Measurements from ENCODE around the genes CD274, UHRF2 and PTPRD.

DNA sequence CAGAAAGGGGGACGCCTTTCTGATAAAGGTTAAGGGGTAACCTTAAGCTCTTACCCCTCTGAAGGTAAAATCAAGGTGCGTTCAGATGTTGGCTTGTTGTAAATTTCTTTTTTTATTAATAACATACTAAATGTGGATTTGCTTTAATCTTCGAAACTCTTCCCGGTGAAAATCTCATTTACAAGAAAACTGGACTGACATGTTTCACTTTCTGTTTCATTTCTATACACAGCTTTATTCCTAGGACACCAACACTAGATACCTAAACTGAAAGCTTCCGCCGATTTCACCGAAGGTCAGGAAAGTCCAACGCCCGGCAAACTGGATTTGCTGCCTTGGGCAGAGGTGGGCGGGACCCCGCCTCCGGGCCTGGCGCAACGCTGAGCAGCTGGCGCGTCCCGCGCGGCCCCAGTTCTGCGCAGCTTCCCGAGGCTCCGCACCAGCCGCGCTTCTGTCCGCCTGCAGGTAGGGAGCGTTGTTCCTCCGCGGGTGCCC is at the start of gene CD274:
TSS of gene CD274 (plus strand) at position 411 of the 495 bp plus-strand sequence.
- PRO-cap, 3 experiments, result peak in 3 of 3 experiments; most common plus-strand start position 411 of the sequence (in 3); most common minus-strand start position 269 of the sequence (in 1)
- RAMPAGE, long total RNA, result no peak
- RRBS, 2 experiments, result 3 to 4% methylated on average over 4 to 5 of the region's 28 CpGs

- PRO-cap, 3 experiments, result no peak in any of the 3 experiments
- RAMPAGE, long total RNA, result no peak
- RRBS, 2 experiments, result no CpG with 5 or more reads among the region's 2 CpGs
Observed at GRCh38 chr9:5512992-5513385, 2.7 kb downstream of the PDCD1LG2 start.

GRCh38 chr9:5586168-5586646 is 42.7 kb upstream of the RIC1 start:
- PRO-cap, 3 experiments, result no peak in any of the 3 experiments
- RAMPAGE, long total RNA, result no peak
- RRBS, 2 experiments, result no CpG with 5 or more reads among the region's 1 CpG

DNA sequence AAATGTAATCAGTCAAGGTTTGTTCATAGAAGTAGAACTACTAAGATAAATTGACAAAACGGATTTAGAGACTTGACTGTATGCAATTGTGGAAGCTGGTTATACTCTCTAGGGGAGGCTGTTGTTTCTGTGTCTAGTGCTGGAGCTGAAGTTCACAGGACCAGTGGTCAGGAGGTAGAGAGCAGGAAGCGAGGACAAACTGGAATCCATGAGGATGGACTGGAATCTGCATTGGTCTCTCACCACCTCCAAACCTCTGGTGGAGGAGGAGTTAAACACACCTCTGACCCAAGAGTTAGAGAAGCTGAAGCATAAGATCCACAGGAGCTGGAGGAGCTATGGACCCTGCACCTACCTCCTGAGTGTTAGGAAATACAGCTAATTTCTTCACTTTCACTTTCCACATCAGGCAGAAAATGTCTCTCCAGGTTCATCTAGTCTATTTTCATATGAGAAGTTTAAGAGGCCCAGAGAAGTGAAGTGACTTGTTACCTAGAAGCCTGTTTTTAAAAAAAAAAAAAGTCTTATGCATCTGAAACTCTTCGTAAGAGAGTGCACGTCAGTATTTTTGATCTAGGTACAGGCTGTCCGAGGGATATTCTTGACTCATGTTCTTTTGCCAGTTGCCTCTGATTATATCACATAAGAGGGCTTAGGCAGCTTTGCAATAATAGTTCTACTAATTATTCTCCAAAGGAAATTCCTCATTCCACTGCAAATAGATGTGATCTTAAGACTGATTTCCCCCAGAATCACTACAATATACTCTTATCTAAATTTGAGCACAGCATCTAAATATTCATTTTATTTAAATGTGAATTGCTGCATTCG is 20.1 kb upstream of the RIC1 start:
- PRO-cap, 3 experiments, result no peak in any of the 3 experiments
- RAMPAGE, long total RNA, result no peak
- RRBS, 2 experiments, result no CpG with 5 or more reads among the region's 6 CpGs

- PRO-cap, 3 experiments, result no peak in any of the 3 experiments
- RAMPAGE, long total RNA, result no peak
- RRBS, 2 experiments, result no CpG with 5 or more reads among the region's 2 CpGs
Observed at GRCh38 chr9:5775693-5776122, 57.2 kb downstream of the ERMP1 start.

- PRO-cap, 3 experiments, result no peak in any of the 3 experiments
- RAMPAGE, long total RNA, result no peak
- RRBS, 2 experiments, result no CpG with 5 or more reads among the region's 2 CpGs
Observed at GRCh38 chr9:5823872-5824071, 9.1 kb downstream of the ERMP1 start.

GRCh38 chr9:5843569-5844371 is 10.9 kb upstream of the ERMP1 start:
- PRO-cap, 3 experiments, result no peak in any of the 3 experiments
- RAMPAGE, long total RNA, result no peak
- RRBS, 2 experiments, result 28 to 30% methylated on average over 2 of the region's 11 CpGs

GRCh38 chr9:6412871-6413889 is at the start of gene UHRF2:
Gene UHRF2, plus strand, starts transcription at chr9:6413199.
- PRO-cap, 3 experiments, result peak in 3 of 3 experiments; most common plus-strand start chr9:6413271 (in 2); most common minus-strand start chr9:6412980 (in 2)
- RAMPAGE, long total RNA, result no peak
- RRBS, 2 experiments, result 1 to 2% methylated on average over 44 of the region's 114 CpGs

GRCh38 chr9:6497858-6498609 is 85.0 kb downstream of the UHRF2 start:
- PRO-cap, 3 experiments, result no peak in any of the 3 experiments
- RAMPAGE, long total RNA, result no peak
- RRBS, 2 experiments, result no CpG with 5 or more reads among the region's 4 CpGs

- PRO-cap, 3 experiments, result no peak in any of the 3 experiments
- RAMPAGE, long total RNA, result no peak
- RRBS, 2 experiments, result no CpG with 5 or more reads among the region's 6 CpGs
Observed at GRCh38 chr9:6672032-6672711, 26.6 kb upstream of the GLDC start.

DNA sequence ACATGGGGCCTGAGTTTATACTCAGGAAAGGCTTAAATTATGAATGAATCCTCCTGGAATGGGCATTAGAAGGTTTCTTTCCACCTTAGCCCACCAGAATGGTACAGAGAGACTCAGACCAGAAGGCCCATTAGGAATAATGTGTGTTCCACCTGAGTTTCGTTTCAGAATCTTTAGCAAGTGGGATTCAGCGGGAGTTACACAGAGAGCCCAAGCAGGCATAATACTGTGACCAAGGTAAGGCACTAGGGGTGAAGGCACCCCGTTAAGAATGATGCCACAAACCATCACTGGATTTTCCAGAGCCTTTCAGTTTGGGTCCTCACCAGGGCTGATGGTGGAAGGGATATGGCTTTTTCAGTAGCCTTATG is 324.4 kb downstream of the KDM4C start:
- PRO-cap, 3 experiments, result no peak in any of the 3 experiments
- RAMPAGE, long total RNA, result no peak
- RRBS, 2 experiments, result no CpG with 5 or more reads among the region's 3 CpGs

DNA sequence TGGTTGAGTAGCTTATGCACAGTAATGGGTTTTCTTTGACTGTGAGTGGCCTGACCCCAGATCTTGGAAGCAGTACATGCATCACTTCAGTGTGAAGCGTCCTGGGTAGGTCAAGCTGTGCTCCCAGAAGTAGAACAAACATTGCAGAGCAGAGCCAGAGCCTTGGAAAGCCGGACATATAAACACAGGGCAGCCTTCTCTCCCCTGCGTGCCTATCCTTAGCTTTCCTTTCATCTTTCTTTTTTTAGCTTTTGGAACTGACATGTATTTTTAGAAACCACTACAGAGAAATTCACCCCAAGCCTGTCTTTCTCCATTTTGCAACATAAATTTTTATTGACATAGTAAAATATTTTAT is 389.4 kb downstream of the KDM4C start:
- PRO-cap, 3 experiments, result peak in 1 of 3 experiments; most common plus-strand start position 267 of the sequence (in 1); most common minus-strand start position 136 of the sequence (in 1)
- RAMPAGE, long total RNA, result no peak
- RRBS, 2 experiments, result no CpG with 5 or more reads among the region's 3 CpGs

DNA sequence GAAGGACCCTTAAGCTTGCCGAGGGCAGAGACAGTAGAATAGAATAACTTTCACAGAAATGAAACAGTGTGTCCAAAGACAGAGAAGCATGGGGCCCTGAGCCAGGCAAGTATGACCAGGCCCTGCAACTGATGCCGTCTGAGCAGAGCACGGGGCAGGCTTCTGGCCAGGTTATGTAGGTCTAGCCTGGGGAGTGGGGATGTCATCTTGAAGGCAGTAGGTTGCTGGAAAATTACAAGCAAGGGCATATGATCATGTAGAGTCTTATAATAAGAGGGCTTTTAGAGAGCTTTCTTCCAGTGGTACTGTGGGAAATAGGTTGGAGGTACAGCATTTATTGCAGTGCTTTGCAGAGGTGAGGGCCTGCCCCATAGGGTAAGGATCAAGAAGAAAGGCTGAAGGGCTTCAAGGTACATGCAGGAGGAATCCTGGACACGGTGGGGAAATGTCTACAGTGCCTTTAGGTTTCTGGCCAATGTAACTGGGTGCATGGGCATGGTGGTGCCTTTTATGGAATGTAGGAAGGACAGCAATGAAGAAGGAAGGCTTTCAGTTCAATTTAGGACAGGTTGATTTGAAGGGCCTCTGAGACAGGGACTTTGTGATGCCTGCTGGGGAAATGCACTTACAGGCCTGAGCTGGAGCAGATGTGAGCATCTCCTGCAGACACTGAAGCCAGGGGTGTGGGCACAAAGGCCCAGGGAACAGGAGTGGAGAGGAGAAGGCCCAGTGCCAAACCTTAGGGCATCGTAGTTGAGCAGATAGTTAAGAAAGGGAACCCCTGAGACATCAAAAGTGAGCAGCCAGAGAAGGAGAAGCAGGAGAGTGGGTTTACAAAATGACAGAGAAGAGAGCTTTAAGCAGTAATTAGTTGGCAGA is 415.7 kb downstream of the KDM4C start:
- PRO-cap, 3 experiments, result no peak in any of the 3 experiments
- RAMPAGE, long total RNA, result no peak
- RRBS, 2 experiments, result no CpG with 5 or more reads among the region's 5 CpGs

DNA sequence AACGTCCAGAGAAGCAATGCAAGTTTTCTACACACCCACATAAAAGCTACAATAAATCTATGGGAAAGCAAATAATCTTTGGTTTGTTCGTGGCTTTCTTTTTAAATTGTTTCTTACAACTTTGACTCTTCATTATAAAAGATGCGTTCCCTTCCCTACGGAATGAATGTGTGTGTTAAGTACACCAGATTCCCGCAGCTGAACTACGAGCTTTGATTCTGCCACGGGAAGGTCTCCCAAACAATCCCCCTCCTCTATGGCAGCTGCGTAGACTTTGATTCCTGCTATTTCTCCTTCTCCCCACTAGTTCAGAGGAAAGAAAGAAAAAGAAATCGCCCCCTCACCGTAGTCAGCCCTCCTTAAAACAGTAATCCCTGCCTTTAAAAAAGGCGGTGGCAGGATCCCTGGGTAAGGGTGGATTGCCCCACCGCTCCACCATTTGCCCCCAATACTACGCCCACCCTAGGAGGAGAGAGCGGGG is 1057.3 kb upstream of the DMAC1 start:
- PRO-cap, 3 experiments, result no peak in any of the 3 experiments
- RAMPAGE, long total RNA, result no peak
- RRBS, 2 experiments, result no CpG with 5 or more reads among the region's 14 CpGs

DNA sequence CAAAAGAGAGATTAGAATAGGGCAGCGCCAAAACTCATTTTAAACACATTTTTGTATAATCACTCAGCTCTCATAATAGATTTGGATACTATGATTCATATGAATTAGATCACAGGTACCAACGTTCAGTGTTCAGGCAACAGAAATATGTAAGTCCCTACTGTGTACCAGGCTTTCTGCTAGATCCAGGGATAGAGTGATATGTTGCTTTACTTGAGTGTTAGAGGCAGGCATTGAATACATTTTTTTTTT is 370.5 kb downstream of the PTPRD start:
- PRO-cap, 3 experiments, result no peak in any of the 3 experiments
- RAMPAGE, long total RNA, result no peak
- RRBS, 2 experiments, result no CpG with 5 or more reads among the region's 2 CpGs

- PRO-cap, 3 experiments, result no peak in any of the 3 experiments
- RAMPAGE, long total RNA, result no peak
- RRBS, 2 experiments, result 2 to 4% methylated on average over 40 of the region's 95 CpGs
Observed at GRCh38 chr9:10612492-10613433, at the start of gene PTPRD. Gene PTPRD, minus strand, starts transcription at chr9:10613002.

DNA sequence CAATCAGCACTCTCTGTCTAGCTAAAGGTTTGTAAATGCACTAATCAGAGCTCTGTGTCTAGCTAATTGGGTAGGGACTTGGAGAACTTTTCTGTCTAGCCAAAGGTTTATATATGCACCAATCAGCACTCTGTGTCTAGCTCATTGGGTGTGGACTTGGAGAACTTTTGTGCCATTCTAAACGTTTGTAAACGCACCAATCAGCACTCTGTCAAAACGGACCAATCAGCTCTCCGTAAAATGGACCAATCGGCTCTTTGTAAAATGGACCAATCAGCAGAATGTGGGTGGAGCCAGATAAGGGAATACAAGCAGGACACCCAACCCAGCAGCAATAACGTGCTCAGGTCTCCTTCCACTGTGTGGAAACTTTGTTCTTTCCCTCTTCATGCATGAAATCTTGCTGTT is 298.6 kb upstream of the PTPRD start:
- PRO-cap, 3 experiments, result no peak in any of the 3 experiments
- RAMPAGE, long total RNA, result no peak
- RRBS, 2 experiments, result no CpG with 5 or more reads among the region's 6 CpGs

- PRO-cap, 3 experiments, result no peak in any of the 3 experiments
- RAMPAGE, long total RNA, result no peak
- RRBS, 2 experiments, result no CpG with 5 or more reads among the region's 2 CpGs
Observed at GRCh38 chr9:12622295-12622781, 70.8 kb upstream of the TYRP1 start.

GRCh38 chr9:12934406-12934743 is 159.6 kb downstream of the LURAP1L start:
- PRO-cap, 3 experiments, result no peak in any of the 3 experiments
- RAMPAGE, long total RNA, result no peak
- RRBS, 2 experiments, result no CpG with 5 or more reads among the region's 1 CpG

DNA sequence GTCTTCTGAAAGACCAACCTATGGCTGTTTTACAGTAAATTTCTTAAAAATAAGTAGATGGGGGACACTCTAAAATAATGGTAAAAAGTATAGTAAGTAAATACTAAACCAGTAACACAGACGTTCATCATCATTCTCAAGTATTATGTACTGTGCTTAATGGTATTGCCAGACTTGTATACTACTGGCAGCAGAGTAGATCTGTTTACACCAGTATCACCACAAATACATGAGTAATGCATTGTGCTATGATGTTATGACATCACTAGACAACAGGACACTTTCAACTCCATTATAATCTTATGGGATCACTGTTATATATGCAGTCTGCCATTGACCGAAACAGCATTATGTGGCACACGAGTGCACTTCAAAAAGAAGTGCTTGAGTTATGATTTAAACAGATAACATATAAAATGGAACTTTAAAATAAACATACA is 483.5 kb downstream of the NFIB start:
- PRO-cap, 3 experiments, result no peak in any of the 3 experiments
- RAMPAGE, long total RNA, result no peak
- RRBS, 2 experiments, result no CpG with 5 or more reads among the region's 3 CpGs

All from skeletal muscle tissue (tissue), 7 donors.